Liver (tissue), 9 donors: ENCODE data around the genes CCL14 and TBC1D3I.

DNA sequence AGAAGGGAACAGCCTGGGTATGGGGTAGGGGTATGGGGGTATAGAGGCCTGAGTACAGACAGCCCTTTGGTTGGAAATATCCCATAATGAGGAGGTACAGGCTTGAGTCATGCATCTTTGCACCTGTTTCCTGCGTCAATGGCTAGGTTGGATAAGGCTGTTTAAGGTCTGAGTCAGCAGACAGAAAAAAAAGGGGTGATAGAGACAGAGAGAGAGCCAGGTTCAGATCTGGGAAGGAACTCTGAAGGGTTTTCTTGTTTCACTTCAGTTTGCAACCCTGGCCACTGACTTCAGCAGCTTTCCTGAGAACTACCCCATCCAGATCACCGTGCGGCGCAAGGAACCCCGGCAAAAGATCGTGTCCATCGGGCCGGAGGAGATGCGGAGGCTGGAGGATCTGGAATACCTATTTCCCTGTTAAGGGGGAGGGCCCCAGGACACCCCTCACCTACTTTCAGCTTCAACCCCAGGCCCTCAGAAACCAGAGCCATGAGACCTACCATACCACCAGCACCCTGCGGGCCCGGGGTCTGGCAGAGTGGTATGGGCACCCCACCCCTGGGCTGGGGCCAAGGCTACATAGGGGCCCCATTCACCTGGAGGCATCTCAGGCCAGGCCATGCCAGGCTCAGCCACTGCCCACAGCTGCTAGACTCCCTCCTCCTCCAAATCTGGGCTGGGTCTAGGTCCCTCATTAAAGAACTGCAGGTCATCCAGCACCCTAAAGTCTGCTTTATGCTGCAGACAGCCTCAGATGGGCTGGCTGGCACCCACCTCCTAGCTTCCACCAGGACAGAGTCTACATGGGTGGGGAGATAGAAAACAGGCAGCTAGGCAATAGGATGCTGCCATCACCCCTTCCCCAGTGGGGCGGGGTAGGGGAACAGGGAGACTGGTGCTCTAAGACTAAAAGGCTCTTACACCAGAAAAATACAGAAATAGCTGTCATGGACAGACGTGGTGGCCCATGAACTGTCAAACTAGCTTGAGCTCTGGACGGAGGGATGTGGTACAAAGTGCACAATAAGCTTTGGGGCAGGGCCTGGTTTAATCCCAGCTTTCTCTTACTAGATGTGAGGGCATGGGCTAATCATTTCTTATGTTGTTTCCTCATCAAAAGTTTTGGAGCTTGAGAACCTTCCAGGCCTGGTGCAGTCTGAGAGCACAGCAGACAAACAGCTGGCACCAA, 9.0 kb downstream of the FNDC8 start:
- PRO-cap, 5 experiments: no peak in any of the 5 experiments
- RAMPAGE, long total RNA, 2 experiments: no peak in any of the 2 experiments
- RRBS: no CpG with 5 or more reads among the region's 14 CpGs

DNA sequence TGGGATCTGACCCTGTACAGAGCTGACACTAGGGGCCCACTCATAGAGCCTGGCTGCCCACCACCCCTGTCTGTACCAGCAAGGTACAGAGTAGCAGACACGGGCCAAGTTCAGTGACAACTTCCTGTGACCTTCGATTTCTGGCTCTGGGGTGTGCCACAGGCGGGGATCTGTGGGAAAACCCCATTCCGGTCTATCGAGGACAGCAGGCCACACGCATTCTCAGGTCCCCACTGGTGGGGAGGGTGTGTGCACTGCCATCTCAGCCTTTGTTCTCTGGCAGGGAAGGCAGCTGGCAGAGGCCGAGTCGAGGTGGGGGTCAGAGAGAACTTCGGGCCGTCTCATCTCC, 10.0 kb downstream of the NLE1 start:
- PRO-cap, 5 experiments: peak in 3 of 5 experiments; most common plus-strand start position 186 of the sequence (in 3)
- RAMPAGE, long total RNA, 2 experiments: no peak in any of the 2 experiments
- RRBS: no CpG with 5 or more reads among the region's 10 CpGs

DNA sequence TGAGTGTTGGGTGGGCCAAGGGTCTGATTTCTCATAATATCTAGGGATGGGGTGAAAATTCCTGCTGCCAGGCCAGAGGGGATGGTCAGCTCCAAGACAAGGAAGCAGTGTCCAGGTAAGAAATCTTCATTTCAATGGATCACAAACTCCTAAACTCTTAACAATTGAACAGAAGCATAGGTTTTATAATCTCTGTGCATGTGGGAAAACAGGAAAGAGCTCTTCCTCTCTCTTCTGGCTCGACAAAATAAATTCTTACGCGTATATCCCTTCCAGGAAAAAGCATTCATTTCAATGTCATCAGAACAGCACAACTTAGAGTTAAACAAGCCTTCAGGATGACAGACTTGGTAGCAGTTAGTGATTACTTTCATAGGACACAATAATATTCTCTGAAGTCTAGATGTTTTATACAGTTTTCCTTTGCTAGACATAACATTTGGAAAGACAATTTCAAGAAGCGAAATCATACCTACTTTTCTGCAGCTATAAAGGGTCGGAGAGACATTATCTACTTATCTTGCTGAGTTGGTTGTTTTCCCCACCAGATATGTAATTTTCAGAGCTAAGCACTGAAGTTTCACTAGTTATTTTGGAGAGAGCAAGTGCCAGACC, 19.3 kb upstream of the SLC35G3 start:
- PRO-cap, 5 experiments: no peak in any of the 5 experiments
- RAMPAGE, long total RNA, 2 experiments: no peak in any of the 2 experiments
- RRBS: no CpG with 5 or more reads among the region's 5 CpGs

DNA sequence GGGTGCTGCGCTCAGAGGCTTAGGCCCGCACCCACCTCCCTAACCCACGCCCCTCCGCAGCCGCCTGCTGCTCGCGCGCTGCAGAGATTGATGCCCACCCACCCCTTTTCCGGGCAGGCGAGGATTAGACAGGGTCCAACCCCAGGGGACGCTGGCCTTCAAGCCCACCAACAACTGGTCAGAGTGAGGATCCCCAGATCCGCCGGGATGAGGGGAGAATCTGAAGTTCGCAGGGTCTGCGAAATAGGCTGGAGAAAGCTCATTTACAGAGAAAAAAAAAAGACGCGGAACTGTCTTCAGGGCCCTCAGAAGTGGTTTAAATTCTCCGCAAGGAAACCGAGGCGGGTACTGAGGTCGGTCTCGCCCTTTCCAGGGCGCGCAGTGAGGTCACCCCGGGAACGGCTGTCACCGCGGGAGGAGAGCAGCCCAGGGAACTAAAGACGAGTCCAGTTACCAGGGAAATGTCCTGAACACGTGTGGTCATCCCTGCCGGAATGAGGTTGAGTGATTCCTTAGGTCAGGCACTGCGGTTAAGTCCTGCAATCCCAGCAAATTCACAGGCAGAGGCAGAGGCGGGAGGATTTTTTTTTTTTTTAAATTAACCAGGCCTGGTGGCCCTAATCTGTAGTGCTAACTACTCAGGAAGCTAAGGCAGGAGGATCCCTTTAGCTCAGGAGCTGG, 27.7 kb downstream of the SLFN11 start:
- PRO-cap, 5 experiments: no peak in any of the 5 experiments
- RAMPAGE, long total RNA, 2 experiments: no peak in any of the 2 experiments
- RRBS: 9% methylated on average over 13 of the region's 33 CpGs

GRCh38 chr17:35362935-35364006, 10.2 kb downstream of the SLFN11 start:
- PRO-cap, 5 experiments: no peak in any of the 5 experiments
- RAMPAGE, long total RNA, 2 experiments: no peak in any of the 2 experiments
- RRBS: no CpG with 5 or more reads among the region's 11 CpGs

DNA sequence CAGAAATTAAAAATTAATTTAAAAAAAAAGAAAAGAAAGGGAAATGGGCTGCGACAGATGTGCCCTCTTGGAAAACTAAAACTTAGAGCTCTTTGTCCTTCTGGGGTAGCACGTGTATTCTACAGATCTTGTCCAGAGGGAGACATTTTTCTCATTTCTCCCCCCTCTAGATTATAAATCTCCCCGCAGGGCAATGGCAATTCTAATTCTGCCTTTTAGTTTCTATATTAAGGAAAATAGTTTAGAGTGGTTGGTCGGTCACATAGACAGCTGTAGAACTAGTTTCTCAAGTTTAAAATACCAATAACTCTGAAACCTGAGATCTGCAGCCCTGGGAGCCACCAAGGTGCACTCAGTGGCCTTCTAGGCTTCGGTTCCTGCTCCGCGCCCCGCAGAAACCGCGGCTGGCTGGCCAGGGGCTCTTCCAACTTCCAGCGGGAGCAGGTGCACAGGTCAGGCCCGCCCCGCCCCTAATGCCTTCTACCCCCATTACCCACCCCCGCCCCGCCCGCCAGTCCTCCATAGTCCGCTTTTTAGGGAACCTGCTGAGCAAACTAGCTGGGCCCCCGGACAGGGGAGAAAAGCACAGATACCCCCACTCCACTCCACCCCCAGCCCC, 536 bp downstream of the SLFN11 start:
- PRO-cap, 5 experiments: no peak in any of the 5 experiments
- RAMPAGE, long total RNA, 2 experiments: no peak in any of the 2 experiments
- RRBS: no CpG with 5 or more reads among the region's 18 CpGs

- PRO-cap, 5 experiments: peak in 3 of 5 experiments; most common plus-strand start chr17:35374595 (in 1); most common minus-strand start chr17:35374597 (in 3)
- RAMPAGE, long total RNA, 2 experiments: no peak in any of the 2 experiments
- RRBS: no CpG with 5 or more reads among the region's 34 CpGs
These were observed 825 bp upstream of the SLFN11 start for GRCh38 chr17:35374179-35374713.

GRCh38 chr17:35740928-35742113, 9.9 kb downstream of the RASL10B start:
- PRO-cap, 5 experiments: no peak in any of the 5 experiments
- RAMPAGE, long total RNA, 2 experiments: no peak in any of the 2 experiments
- RRBS: no CpG with 5 or more reads among the region's 79 CpGs

DNA sequence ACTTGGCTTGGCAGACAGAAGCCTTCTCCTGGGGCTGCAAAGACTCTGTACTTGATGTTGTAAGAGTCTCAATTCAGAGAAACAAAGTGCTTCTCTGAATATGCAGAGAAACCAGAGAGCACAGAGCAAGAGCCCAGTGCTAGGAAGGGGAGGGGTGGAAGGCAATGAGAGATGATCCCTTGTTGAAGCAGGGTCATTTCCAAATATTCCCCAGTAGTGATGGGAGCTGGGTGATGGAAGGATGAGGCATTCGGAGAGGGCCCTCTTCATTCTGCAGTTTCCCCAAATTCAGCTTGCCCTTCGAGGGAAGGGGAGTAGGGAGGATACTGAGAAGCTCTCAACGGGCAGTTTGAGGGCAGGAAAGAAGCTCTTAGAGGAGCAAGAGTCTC, 2.1 kb downstream of the MMP28 start:
- PRO-cap, 5 experiments: no peak in any of the 5 experiments
- RAMPAGE, long total RNA, 2 experiments: no peak in any of the 2 experiments
- RRBS: no CpG with 5 or more reads among the region's 3 CpGs

GRCh38 chr17:35875295-35876035, 4.7 kb downstream of the CCL5 start:
- PRO-cap, 5 experiments: no peak in any of the 5 experiments
- RAMPAGE, long total RNA, 2 experiments: no peak in any of the 2 experiments
- RRBS: no CpG with 5 or more reads among the region's 7 CpGs

- PRO-cap, 5 experiments: no peak in any of the 5 experiments
- RAMPAGE, long total RNA, 2 experiments: start-site peak on the minus strand in 1 of 2 experiments, at chr17:35986651-35986921 at its widest, 2,093 reads per replicate
- RRBS: no CpG with 5 or more reads among the region's 4 CpGs
These were observed at the start of gene CCL14 for GRCh38 chr17:35986477-35986971. Gene CCL14, minus strand, starts transcription at chr17:35986729.

DNA sequence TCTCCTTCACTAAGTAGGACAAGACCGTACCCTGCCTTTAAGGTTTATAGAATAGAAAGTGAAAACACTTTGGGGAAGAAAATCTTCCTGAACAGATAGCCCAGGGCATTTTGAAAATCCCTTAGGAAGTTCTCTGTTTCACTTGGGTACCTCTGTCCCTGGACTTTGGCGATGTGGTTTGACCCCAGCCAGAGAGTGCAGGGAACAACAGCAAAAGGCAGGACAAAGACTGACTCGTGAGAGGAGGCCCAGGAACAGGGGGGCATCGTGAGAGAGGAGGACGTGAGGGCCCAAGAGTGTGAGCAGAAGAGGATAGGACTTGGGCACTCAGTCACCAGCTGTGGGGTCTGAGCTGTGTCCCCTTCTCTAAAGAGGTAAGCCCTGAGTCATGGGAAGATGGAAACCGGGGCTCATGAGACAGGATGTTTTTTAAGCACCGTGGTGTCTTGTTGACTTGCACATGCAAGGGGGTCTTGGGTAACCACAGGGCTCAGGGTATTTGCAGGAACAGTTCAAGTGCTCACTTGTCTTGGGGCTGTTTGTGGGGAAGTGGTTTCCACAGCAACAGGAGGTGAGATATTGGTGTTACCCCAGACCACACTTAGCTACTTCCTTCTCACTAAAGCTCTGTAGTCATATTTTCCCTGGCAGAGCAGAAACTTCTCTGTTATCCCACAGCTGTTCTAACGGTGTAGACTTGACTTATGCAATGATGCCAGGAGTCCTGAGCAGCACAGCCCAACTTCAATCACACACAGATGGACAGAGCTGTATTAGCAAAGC, 7.5 kb downstream of the CCL3 start:
- PRO-cap, 5 experiments: peak in 1 of 5 experiments; most common minus-strand start position 329 of the sequence (in 1)
- RAMPAGE, long total RNA, 2 experiments: no peak in any of the 2 experiments
- RRBS: no CpG with 5 or more reads among the region's 8 CpGs

- PRO-cap, 5 experiments: no peak in any of the 5 experiments
- RAMPAGE, long total RNA, 2 experiments: no peak in any of the 2 experiments
These were observed 4.1 kb downstream of the CCL3 start for GRCh38 chr17:36085917-36086116.

- PRO-cap, 5 experiments: no peak in any of the 5 experiments
- RAMPAGE, long total RNA, 2 experiments: no peak in any of the 2 experiments
- RRBS: no CpG with 5 or more reads among the region's 9 CpGs
These were observed at the start of gene TBC1D3I for GRCh38 chr17:36264495-36264784. Gene TBC1D3I, minus strand, starts transcription at chr17:36264570.

DNA sequence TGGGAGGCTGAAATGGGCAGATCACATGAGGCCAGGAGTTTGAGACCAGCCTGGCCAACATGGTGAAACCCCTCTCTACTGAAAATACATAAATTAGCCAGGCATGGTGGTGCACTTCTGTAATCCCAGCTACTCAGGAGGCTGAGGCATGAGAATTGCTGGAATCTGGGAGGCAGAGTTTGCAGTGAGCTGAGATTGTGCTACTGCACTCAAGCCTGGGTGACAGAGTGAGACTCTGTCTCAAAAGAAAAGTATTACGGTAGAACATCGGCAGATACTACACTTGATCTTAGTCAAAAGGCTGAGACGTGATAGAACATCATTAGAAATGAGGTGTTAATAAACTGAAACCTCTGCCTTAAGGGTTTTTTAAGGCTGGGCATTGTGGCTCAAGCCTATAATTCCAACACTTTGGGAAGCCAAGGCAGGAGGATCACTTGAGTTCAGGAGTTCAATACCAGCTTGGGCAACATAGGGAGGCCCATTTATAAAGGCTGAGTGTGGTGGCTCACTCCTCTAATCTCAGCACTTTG, 20.8 kb upstream of the DHRS11 start:
- PRO-cap, 5 experiments: no peak in any of the 5 experiments
- RAMPAGE, long total RNA, 2 experiments: no peak in any of the 2 experiments
- RRBS: no CpG with 5 or more reads among the region's 3 CpGs

DNA sequence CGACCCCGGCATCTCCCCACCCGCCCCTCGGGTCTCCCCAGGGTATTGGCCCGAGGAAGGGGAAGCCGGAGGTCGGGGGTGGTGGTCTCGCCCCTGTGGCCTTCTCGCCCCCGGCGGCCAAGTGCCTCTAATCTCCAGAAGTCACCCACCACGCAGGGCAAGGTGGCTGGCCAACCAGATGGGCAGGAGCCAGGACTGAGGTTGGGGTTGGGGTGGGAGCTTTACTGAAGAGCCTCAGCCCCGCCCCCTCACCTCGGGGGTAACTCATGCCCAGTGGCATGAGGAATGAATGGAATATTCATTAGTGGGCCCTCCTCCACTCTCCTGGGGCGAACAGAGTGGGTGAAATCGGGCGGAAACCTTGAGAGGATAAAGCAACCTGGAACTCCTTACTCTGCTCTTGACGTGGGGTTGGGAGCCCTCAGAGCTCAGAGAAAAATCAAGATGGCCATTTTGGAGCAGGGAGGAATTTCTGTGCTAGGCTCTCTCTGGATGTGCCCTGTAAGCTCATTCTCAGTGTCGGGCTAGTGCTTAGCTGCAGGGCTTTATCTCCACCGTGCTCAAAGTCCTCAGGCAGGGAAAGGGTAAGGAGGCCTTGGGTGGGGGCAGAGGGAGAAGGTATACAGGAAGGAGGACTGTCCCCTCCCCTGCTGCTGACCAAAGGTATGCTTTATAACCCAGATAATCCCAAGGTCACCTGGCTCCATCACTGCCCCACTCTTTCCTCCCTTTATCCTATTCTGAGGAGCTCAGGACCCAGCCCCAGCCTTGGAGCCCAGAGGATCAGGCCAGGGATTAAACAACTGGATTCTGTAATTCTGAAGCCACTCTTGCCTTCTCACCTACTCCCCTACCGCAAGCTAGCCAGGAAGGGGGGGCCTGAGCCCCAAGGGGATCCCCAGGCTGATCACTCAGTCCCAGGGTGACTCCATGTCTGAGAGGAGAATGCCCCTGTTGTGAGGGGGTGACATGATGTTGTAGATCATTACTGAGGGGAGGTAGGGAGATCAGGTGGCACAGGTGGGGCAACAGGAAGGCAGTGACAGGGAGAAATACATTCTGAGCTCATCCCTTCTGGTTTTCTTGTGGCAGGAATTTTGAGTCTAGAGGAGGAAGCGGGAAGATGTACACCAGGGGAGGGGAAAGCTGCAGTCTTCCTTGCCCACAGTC, 1.1 kb downstream of the DHRS11 start:
- PRO-cap, 5 experiments: no peak in any of the 5 experiments
- RAMPAGE, long total RNA, 2 experiments: no peak in any of the 2 experiments
- RRBS: no CpG with 5 or more reads among the region's 22 CpGs

DNA sequence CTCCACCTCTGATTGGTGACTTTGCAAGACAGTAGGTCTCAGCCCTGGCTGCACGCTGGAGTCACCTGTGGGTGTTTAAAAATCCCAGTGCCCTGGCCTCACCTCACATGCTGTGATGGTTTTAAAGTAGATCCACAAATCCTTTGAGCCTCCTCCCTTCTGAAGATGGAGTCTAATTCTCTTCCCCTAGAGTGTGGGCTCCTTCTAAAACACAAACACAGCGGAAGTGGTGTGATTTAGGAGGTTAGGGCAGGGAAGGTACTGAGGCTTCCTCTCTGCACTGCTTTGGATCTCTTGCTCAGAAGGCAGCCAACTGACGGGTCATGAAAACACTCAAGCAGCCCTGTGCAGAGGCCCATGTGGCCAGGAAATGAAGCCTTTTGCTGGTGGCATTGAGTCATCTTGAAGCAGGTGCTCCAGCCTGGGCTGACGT, 72.7 kb downstream of the MRM1 start:
- PRO-cap, 5 experiments: no peak in any of the 5 experiments
- RAMPAGE, long total RNA, 2 experiments: no peak in any of the 2 experiments
- RRBS: no CpG with 5 or more reads among the region's 4 CpGs

GRCh38 chr17:37299351-37300225, 76.2 kb upstream of the C17orf78 start:
- PRO-cap, 5 experiments: no peak in any of the 5 experiments
- RAMPAGE, long total RNA, 2 experiments: no peak in any of the 2 experiments
- RRBS: no CpG with 5 or more reads among the region's 10 CpGs

- PRO-cap, 5 experiments: no peak in any of the 5 experiments
- RAMPAGE, long total RNA, 2 experiments: no peak in any of the 2 experiments
- RRBS: no CpG with 5 or more reads among the region's 7 CpGs
These were observed 17.7 kb upstream of the C17orf78 start for GRCh38 chr17:37358122-37358429.

GRCh38 chr17:37433435-37433926, 26.8 kb downstream of the TADA2A start:
- PRO-cap, 5 experiments: no peak in any of the 5 experiments
- RAMPAGE, long total RNA, 2 experiments: no peak in any of the 2 experiments
- RRBS: no CpG with 5 or more reads among the region's 9 CpGs